Mammary microvascular endothelial cell (primary cell): Measurements from ENCODE around the genes RADIL and MMD2.

GRCh38 chr7:4783875-4784764, 8.7 kb downstream of the AP5Z1 start:
- RAMPAGE, long total RNA = no peak

DNA sequence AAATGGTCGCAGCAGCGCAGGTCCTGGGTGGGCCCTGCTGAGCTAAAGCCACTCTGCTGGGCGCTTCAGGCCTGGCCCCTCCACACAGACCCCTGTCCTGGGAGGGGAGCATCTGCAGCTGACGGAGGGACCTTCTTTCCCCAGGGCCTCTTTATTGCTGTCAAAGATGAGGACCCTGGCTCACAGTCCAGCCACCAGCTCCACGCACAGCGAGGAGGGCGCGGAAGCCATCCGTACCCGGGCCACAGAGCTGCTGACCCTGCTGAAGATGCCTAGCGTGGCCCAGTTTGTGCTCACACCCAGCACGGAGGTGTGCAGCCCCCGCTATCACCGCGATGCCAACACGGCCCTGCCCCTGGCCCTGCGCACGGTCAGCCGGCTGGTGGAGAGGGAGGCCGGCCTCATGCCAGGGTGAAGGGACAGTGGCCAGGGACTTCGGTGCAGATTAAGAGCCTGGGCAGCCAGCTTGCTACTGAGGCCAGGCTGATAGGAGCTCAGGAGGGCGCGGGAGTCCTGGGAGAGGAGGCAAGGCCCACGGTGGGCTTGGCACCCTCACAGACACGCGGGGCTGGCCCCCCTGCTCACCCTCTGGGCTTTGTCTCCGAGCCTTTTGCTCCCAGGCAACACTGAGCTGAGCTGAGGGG, 15.7 kb downstream of the AP5Z1 start:
- RAMPAGE, long total RNA = no peak

- RAMPAGE, long total RNA = no peak
Observed at GRCh38 chr7:4882815-4883901, at the start of gene RADIL. TSS of gene RADIL (minus strand) at chr7:4883716.

DNA sequence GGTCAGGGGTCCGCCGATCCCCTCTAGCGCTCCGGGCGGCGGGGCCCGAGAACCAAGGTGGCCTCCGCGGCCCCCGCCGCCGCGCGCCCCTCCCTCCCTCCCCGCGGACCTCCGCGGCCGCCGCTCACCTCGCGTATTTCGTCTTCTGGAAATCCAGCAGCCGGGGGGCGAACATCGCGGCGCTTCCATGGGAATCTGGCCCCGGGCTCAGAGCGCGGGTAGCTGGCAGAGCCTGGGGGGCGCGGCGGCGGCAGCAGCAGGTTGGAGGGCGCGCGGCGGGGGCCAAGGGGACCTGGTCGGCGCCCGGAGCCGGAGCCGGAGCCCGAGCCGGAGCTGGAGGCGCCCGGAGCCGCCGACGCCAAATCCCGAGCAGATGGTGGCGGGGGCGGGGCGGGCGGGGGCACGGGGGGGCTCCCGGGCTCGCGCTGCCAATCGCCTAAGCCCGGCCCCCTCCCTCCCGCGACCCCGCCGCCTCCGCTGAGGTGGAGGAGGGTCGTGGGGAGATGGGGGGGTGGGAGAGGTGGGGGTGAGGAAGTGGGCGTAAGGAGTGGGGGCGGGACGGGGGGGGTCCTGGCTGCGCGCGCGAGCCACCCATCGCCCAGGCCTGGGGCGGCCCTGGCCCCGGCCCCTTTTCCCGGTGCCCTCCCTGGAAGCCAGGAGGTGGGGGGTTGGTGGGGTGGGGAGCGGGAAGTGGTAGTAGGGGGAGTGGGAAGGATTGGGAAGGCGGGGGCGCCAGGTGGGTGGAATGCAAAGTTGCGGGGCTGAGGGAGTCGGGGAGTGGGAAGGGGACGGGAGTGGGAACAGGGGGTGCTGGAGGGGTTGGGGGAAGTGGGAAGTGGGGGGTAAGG, at the start of gene MMD2:
Gene MMD2, minus strand, starts transcription at position 345 of the 848 bp plus-strand sequence.
- RAMPAGE, long total RNA = no peak

DNA sequence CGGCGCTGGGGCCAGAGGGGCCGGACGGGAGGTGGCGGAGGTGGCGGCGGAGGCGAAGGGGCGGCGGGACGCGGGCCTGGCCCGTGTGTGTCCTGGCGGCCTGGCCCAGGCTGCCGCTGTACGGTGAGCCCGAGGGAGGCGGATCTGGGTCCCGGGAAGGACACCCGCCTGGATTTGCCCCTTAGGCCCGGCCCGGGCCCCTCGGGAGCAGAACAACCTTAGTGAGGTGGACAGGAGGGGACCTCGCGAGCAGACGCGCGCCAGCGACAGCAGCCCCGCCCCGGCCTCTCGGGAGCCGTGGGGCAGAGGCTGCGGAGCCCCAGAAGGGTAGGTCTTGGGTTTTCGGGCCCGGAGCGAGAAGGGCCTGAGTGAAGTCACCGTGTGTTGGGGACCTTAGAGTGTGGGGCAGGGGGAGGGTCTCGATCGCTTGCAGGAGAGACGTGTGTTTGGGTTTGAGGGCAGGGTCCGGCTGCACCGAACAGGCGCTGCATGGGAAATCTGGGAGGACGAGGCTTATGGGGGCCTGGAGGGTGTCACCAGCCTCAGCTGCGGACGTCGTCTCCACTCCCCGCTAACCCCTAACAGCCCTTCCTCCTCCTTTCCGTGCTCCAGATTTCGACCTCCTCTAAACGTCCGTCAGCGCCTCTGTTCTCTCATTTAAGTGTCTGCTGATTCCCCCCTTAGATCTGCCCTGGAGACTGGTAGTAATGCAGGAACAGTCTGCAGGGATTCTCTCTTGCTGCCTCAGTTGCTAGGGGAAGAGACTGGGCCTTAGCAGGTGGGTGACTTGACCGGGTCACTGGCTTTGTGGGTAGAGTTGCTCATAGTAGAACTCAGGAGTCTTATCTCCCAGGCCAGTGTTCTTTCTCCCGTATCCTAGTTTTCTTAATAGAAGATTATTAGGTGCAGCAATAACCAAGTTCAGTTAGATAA, 676 bp downstream of the RBAK start:
- RAMPAGE, long total RNA = no peak

GRCh38 chr7:5088498-5088864, 42.8 kb downstream of the RBAK start:
- RAMPAGE, long total RNA = no peak

GRCh38 chr7:5143771-5144321, 46.2 kb upstream of the WIPI2 start:
- RAMPAGE, long total RNA = no peak

DNA sequence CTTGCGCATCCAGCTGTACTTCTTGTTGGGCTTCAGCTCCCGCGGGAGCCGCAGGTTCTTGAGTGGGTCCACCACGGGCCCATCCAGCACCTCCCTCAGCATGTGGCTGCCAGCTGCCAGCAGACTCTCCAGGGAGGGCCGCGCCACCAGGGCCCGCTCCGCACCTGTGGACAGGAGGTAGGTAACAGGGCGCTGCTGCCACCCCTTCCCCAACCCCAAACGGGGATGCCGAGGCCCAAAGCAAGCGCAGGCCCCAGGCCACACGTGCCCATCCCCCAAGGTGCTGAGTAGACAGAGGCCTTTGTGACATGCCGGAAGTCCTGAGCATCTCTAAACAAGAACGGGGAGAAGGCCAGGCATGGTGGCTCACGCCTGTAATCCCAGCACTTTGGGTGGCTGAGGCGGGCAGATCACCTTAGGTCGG, 61.0 kb downstream of the TNRC18 start:
- RAMPAGE, long total RNA = no peak

DNA sequence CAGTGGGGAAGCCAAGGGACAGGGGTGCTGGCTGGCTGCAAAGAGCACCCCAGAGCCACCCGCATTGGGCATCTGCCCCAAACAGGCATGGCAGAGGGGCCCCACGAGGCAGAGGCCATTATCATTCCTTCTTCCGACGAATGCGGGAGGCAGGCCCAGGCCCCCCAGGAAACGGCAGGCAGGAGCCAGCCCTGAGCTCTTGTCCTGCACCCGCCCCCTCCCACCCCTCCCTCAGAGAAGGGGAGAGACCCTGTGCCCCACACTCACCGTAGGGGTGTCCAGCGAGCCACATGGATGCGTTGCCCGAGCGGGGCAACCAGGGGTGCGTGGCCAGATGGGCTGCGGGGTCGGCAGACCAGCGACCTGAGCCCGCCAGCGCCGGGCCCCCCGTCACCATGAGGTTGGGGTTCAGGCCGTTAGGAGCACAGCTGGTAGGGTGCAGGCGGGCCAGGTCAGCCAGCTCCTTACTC, 46.5 kb downstream of the TNRC18 start:
- RAMPAGE, long total RNA = no peak

DNA sequence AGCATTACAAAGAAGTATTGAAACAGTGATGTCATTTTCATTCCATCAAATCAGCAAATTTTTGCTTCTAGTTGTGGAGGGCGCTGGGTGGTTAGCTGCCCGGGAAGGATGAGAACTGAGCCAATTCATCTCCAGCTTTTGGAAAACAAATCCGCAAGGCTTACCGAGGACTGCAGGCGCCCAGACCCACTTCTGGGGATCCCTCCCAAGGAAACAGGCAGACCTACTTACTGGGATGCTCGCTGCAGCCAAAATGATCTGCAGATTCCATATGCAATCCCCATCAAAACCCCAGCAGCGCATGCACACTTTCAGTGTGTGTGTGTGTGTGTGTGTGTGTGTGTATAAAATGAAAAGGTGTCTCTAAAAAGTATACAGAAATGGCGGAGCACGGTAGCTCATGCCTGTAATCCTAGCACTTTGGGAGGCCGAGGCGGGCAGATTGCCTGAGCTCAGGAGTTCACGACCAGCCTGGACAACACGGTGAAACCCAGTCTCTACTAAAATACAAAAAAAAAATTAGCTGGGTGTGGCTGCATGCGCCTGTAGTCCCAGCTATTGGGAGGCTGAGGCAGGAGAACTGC, 19.1 kb downstream of the TNRC18 start:
- RAMPAGE, long total RNA = no peak

GRCh38 chr7:5408750-5409186, 14.9 kb downstream of the TNRC18 start:
- RAMPAGE, long total RNA = no peak

GRCh38 chr7:5420398-5421406, 2.9 kb downstream of the TNRC18 start:
- RAMPAGE, long total RNA = no peak

- RAMPAGE, long total RNA = no peak
Observed at GRCh38 chr7:5425523-5426215, 2.0 kb upstream of the TNRC18 start.

- RAMPAGE, long total RNA = no peak
Observed at GRCh38 chr7:5495642-5496307, 17.8 kb downstream of the FBXL18 start.

DNA sequence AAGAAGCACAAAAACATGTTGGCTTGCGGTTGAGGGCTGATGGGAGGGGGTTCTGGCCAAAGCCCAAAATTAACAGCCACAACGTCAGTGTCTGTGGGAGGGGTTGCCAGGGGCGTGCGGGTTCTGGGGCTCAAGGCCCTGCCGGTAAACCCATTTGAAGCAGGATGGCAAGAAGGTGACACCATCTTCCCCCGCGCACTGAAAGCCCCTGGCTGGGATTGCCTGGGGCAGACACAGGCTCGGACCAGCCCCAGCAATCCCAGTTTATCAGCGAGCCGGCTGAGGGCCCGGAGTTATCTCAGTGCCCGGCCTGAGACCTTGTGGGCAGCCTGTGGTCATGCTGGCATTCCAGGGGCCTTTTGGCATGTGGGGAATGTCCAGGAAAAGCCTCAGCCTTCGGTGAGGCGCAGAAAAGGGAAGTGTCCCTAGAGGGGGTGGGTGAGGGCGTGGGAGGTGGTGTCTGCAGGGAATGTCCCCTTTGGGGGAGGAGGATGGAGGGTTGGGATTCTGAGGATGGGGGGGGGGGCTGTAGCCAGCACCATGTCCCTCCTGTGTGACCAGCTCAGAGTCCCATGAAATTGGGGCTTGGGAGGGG, 1.2 kb upstream of the FSCN1 start:
- RAMPAGE, long total RNA = no peak

DNA sequence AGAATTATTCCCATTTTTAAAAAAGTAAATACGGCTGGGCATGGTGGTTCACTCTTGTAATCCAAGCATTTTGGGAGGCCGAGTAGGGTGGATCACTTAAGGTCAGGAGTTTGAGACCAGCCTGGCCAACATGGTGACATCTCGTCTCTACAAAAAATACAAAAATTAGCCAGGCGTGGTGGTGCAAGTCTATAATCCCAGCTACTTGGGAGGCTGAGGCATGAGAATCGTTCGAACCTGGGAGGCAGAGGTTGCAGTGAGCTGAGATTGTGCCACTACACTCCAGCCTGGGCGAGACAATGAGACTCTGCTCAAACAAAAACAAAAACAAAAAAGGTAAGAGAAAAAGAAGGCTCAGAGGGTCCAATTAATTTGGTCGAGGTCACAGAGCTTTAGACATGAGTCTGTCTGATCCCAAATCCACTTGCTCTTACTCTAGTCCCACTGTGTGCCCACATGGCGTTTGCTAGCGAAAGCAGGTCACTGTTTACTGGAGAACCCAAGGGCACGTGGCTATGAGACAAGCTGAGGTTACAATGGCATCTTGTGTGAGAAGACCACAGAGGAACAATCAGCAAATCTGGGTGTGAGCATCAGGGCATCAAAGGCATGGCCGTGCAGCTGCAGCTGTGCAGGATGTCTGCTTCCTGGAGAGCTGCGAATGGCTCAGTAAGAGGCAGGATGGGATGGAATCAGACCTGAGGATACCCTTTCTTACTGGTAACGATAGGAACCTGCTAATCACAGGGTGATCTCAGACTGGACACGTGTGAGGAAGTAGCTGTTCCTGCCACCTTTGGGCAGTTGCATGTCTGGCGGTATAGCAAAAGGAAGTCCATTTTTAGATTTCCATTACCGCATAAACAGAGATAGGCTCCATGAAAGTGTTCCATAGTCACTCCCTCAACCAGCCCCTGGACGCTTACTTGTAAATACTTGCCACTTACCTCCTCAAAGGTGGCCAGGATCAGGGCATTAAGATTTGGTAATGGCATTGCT, 69.2 kb downstream of the FSCN1 start:
- RAMPAGE, long total RNA = no peak

- RAMPAGE, long total RNA = no peak
Observed at GRCh38 chr7:5703094-5703688, 78.3 kb downstream of the RNF216 start.

GRCh38 chr7:5712557-5713022, 68.9 kb downstream of the RNF216 start:
- RAMPAGE, long total RNA = no peak

- RAMPAGE, long total RNA = no peak
Observed at GRCh38 chr7:5824042-5824639, 42.7 kb upstream of the RNF216 start.

DNA sequence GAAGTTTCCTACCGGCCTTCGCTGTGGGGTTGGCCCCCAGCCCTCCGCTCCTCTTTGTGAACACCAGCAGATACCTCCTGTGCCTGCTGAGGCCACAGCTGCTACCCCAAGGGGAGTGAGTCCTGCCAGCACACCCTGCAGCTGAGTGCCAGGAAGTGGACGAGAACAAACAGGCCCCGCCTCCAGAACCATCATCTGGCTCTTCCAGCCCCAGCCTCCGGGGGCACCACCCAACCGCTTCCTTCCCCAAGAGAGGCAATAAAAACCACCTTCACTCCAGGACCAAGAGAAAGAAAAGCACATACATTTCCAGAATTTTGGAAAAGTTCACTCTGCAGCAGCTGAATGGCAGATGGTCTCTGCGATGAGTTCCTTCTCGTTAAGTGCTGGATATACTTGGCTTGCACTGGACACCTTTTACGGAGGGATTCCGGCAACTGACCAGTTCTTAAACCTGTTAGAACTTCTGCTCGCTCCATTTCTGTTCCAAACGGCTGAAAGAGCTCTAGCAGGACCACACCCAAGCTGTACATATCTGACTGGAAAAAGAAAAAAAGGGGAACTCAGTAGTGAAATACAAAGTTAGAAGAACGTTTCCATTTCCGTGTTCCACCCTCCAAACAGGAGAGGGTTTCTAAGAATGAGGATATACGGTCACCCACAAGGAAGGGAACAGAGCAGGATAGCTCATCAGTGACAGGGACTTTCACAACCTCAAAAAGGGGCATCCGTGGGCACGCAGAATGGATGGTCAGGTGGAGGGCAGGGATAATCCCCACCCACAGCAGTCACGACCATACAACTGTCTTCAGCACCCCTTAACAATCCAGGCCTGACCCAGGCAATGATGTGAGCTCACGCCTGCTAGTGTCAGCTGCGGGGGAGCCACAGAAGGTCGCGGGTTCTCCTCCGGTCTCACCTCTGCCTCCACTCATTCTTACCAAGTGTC, 4.5 kb upstream of the ANKRD61 start:
- RAMPAGE, long total RNA = no peak